HT-29 (cell line): ENCODE measurements around a stretch of chr9.

DNA sequence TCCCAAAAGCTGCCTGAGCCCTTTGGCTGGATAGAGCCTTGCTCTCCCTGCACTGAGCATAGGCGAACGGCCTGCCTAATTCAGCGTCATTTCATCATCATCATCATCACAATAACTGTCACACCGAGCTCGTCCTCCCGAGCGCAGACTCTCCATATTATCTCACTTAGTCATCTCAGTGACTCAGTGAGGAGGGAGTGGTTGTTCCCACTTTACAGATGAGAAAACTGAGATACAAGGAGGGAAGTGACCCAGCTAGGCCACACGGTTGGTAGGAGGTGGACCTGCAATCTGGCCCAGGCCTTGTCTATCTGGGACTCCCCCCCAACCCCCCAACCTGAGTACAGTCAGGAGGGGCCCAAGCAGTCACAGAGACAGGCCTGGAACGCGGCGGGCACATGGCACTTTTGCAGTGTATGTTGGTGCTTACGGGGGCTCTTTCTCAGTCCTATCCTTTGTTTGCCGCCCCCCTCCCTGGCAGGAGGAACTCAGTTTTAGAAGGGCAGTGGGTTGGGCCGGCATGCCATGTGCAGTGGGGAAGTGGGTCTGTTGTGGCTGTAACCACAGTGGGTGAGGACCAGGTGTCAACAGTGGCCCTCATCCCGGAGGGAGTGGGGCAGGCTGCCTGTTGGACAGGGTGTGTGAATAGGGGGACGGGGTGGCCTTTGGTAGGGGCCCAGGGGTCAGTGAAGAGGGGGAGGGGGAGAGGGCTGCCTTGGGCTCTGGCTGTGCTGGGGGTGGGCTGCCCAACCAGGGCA, 1.8 kb upstream of the RXRA start:
- RAMPAGE, long total RNA = no peak

DNA sequence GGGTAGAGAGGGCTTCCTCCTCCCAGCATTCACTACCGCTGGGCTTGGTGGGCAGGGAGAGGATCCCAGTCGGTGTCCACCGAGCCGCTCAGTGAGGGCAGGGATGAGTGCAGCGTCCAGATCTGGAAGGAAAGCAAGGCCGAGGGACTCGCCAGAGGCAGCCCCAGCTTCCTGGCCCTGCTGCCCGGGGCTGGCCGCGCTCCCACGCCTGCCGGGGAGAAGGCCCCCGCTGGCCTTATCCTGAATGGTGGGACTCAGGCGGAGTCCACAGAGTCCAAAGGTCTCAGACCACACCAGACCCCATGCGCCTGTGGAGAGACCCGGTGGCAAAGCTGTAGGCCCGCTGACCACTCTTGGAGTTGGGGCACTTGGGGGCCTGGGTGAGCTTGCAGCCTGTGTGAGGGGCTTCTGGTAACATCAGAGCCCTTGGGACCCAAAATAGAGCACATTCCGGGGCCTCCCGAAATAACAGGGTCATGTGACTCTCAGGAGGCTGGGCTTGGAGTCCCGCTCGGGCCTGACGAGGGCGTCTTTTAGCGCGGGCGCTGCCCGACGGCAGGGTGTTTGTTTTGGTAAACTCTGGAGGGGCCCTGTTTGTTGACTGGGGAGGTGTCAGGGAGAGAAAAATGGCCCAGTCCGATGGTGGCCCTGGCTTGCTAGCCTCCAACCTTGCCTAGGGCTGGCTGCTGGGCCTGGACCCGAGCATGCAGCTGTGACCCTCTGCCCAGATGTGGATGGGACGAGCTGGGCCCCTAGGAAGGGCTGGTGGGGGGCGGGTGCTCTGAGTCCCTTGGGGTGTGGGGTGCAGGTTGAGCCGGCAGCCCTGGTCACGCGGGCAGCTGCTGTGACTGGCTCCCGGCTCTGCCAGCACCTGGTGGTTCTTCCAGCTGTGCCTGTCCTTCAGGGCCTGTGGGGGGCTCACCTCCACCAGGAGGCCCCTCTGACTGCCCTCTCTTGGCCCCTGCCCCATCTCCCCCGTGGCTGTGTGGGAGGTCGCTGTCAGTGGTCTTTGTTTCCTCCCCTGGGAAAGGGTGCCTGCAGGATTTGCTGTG, 2.9 kb downstream of the RXRA start:
- RAMPAGE, long total RNA = no peak

DNA sequence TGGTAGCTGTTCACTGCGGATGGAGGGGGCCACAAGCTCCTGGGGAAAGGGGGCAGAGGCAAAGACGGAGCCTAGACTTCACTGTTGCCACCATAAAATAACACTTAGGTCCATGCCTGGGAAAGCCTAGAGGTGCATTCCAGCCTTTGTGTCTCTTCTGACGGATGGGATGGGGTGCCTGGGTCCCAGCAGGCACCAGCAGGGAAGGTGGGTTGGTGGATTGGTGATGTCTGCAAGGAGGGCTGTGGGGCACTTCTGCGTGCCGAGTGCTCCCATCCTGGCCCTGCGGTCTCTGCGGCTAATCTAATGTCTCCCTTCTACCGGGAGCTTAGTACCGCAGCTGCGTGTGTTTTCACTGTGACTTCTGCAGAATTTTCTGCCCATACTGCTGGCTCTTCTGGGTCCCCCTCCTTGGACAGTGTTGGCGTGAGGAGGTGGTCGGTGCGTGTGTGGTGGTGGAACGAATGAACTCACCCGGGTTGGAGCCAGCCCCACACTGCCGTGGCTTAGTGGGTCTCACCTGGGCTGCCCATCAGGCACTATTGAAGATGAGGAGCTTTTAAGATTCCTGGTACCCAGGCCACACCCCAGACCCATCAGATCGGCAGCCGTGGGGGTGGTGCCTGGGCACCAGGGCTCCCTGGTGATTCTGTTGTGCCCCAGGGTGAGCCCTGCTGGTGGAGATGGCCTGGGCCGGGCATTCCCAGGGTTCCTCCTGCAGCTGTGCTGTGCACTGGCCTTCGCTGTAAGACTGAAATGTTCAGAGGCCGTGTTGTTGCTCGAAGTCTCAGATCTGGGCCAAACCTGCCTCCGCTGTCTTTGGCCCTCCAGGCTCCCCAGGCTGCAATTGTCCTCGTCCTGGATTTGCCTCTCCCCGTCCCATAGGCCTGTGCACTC, 28.0 kb downstream of the RXRA start:
- RAMPAGE, long total RNA = no peak

DNA sequence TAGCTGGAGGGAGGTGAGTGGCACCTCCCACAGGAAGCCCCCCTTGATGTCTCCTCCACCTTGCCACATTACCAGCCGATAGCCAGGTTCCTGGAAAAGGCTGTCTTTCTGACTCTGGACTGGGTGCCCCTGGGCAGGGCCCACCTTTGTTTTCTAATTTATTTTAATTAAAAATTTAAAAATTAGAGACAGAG, 47.3 kb downstream of the RXRA start:
- RAMPAGE, long total RNA = no peak

DNA sequence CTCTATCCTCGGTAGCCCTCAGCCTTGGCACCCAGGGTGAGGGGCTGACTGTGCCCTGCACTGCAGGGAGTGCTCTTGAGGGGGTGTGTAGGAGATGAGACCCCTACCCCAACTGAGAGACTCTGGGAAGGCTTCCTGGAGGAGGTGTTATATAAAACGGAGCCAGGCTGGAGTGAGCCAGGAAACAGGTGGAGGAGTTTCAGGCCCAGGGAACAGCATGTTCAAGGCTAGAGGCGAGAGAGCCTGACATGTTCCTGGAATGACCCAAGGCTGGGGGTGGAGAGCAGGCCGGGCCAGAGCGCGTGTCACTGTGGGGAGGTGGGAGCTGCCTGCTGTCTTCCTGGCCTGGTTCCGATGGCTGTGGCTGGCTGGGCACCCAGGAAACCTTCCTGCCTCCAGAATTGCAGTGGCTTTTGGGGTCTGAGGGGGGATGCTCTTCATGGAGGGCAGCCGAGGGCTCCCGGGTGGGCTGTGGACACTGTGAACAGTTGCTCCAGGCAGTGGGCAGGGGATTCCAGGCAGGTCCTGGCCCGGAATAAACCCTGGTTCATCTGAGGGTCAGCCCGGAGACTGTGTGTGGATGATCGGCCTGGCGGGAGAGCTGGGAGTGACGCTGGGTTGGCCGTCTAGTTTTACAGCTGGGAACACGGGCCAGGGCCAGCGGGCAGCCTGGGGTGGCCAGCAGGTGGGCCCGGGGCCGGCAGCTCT, 48.9 kb downstream of the RXRA start:
- RAMPAGE, long total RNA = no peak

DNA sequence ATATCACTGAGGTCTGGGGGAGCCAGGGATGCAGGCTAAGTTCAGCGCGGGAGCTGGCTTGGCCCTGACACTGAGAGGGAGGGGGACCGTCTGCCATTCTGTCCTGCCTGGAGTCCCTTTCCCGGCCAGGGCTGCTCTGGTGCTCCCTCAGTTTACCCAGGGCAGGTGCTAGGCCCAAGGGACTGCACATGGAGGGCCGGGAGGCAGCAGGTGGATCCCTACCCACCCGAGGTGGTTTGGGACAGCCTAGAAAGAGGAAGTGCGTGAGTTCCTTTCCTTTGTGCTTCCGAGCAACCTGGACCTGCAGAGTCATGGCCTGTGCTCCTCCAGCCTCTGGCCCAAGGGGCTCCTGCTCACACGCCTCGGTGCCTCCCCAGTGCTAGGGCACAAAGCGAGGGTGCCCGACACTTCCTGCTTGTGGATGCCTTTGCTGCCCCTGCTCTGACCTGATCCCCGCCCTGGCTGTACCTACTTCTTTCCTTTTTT, 79.2 kb downstream of the RXRA start:
- RAMPAGE, long total RNA = no peak

DNA sequence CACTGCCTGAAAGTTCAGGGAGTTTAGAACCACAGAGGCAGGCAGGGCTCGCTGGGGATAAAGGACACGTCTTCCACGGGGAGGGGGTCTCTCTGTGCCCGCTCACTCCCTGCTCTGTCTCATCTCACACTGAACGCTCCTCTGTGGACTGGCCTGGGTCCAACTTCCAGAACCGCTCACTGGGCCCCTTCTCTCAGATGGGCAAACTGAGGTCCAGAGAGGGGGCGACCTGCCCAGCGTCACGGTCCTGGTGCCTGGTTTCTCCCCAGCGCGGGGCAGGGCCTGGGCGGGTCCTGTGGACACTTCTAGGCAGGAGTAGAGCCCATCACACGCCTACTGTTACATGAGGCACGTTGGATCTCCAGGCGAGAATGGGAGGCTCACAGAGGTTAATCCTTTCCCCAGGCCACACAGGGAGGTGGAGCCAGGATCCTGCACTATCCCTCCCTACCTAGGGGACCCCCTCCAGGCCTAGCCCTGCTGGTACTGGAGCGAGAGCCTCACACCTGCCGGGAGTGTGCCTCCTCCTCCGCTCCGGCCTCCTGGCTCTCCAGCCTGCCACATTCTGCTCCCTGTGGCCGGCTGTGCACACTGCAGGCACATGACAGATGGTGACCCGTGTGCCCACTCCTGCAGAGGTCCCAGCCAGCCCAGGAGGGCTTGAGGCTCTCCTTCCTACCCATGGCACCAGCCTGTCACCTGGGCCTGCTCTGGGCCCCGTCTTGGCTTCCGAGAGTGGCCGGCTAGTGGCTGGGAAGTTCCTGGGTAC, 93.3 kb downstream of the RXRA start:
- RAMPAGE, long total RNA = no peak

GRCh38 chr9:134434818-134435603, 108.8 kb downstream of the RXRA start:
- RAMPAGE, long total RNA = no peak

DNA sequence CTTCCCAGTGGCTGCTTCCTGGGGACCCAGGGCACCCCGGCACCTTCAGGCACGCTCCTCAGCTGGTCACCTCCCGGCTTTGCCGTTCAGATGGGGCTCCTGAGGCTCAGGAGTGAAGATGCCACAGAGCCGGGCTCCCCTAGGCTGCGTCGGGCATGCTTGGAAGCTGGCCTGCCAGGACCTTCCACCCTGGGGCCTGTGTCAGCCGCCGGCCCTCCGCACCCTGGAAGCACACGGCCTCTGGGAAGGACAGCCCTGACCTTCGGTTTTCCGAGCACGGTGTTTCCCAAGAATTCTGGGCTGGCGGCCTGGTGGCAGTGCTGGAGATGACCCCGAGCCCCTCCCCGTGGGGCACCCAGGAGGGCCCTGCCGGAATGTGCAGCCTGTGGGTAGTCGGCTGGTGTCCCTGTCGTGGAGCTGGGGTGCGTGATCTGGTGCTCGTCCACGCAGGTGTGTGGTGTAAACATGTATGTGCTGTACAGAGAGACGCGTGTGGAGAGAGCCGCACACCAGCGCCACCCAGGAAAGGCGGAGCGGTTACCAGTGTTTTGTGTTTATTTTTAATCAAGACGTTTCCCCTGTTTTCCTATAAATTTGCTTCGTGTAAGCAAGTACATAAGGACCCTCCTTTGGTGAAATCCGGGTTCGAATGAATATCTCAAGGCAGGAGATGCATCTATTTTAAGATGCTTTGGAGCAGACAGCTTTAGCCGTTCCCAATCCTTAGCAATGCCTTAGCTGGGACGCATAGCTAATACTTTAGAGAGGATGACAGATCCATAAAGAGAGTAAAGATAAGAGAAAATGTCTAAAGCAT, 113.2 kb downstream of the RXRA start:
- RAMPAGE, long total RNA = no peak

GRCh38 chr9:134462316-134462688, 136.0 kb downstream of the RXRA start:
- RAMPAGE, long total RNA = no peak

GRCh38 chr9:134744252-134744882, 102.8 kb downstream of the COL5A1 start:
- RAMPAGE, long total RNA = no peak

- RAMPAGE, long total RNA = no peak
Observed at GRCh38 chr9:134922337-134922877, 4.7 kb upstream of the FCN1 start.

DNA sequence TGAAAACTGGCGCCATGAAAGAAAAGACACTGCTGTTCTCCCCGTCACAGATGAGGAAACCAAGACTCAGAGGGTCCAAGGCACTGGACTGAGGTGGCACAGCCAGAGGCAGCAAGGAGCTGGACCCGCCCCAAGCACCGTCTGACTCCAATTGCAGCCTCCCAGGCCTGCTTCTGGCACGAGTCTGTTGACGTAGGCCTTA, 193.2 kb downstream of the OLFM1 start:
- RAMPAGE, long total RNA = no peak

DNA sequence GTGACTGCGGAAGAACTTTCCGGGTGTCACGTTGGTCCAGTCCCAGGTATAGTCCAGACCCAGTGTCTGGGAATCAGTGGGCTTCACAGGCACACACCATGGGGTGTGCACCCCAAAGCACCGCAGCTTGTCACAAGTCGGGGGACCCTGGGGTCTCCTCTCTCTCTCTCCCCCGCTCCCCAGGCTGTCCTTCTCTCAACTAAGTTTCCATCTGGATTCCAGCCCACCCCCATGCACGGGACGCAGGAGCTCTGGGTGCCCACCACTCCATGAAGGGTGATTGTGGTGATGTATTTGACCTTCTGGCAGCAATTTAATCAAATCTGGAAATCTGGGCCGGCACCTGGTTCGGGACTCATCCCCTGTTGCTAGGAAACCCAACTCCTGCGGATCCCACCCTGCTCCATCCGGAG, 106.0 kb upstream of the PPP1R26 start:
- RAMPAGE, long total RNA = no peak

GRCh38 chr9:135681619-135682145, 17.6 kb downstream of the SOHLH1 start:
- RAMPAGE, long total RNA = no peak

DNA sequence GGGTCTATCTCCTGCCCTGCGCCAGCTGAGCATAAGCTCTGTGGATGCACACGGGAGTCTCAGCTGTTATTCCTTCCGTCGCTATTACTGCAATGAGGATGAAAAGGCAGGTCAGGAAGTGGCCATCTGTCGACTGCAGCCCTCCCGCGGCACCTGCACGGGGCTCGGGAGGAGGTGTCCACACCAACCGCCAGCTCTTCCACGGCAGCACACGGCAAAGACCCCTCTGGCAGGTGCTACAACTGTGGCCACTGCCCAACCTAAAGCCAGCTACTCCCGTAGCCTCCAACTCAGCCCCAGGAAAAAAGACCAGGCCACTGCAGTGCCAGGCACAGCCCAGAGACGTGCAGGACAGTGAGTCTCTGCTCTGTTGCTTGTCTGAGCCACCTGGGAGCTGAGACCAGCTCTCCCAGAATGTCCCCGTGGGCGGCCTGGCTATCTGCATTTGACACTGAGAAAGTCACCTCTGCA, 19.1 kb downstream of the CAMSAP1 start:
- RAMPAGE, long total RNA = no peak

DNA sequence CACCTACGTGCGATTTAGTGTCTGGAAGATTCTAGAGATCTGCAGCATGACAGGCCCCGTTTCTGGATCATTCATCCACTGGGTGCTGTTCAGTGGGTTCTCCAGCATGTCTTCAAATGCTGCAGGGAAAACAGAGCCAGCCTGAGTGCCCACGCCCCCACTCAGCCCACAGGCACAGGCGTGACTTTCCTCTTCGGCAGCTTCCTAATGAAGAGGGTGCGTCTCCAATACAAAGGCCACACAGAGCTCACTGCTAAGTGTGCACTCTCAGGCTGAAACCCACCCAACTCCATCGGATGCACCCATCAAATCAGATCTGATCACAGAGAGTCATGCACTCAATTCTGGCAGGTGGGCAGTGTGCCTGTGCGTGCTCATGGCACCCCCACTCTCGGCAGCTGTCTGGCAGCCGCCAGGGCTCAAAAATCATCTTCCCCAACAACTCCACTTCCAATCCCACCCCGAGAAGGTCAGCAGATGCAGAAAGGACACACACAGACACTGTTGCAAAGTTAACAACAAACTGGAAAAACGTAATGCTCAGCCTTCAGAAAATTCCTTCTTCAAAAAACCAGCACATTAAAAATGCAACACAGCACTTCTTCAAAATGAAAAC, 26.2 kb upstream of the CAMSAP1 start:
- RAMPAGE, long total RNA = no peak

DNA sequence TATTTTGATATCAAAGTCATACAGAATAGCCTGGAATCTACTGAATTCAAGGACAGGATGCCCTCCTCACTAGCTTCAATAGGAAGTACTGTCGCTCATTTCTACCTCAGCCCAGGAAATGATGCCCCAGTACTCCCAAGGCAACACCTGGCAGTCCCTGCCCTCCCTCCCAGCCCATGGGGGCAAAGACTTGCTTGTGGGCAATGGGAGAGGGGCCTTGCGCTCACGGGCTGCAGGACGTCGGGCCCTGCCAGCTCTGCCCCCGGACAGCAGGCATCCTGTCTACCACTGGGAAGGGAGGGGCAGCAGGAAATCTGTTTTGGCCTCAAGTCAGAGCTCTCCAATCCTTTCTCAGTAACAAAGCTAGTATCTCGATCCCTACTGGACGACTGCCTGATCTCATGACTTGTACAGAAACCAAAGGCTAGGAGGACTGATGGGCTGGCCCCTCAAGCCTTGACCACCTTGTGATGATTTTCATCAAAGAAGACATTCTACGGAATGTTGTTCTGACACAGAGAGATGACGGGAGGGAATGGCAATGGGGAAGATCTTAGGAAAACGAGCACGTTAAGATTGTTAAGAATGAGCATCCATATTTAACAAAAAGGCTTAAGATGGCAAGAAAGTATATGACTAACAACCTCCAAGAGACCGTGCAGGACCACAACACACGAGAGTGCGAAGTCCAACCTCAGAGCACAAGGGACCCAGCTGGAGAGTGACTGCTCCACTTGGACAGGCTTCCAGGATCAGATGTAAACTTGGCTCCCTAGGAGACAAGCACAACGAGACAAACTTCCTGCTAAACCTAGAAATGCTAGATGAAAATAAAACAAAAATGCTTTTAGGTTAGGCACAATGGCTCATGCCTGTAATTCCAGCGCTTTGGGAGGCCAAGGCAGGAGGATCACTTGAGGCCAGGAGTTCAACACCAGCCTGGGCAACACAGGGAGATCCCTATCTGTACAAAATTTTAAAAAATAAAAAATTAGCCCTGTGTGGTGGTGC, 19.4 kb downstream of the UBAC1 start:
- RAMPAGE, long total RNA = no peak

DNA sequence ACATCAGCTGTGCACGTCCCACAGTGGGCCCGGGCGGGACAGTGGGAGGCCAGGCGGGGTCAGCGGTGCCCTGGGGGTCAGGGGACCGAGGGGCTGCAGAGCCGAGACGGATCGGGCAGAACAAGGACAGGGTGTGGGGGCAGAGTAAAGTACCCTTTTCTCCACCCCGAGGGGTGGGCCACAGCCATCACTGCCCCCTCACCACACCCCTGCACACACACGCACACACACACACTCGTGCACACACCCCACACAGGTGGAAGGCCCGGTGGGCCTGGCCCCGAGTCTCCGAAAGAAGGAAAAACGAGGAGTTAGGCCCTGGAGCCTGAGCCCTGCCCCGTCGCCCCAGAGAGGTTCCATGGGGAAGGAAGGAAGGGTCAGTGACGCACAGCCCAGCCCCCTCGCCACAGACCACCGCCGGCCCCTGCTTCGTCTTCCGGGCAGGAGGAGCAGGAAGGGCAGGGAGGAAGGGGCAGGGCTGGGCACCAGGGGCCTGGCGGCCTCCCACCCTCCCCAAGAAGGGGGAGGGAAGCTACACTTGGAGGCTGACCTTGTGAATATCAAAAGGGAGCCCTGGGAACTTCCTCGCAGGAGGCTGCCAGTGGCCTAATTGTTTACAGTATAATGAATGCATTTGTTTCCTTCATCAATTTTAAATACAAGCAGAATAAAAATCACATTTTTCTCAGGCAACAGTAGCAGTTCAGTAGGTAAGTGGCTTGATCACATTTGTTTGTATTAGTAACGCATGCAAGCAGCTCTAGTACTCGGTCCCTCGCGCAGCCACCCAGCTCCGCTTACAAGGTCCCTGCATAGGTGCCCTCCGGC, 49.8 kb upstream of the UBAC1 start:
- RAMPAGE, long total RNA = no peak

DNA sequence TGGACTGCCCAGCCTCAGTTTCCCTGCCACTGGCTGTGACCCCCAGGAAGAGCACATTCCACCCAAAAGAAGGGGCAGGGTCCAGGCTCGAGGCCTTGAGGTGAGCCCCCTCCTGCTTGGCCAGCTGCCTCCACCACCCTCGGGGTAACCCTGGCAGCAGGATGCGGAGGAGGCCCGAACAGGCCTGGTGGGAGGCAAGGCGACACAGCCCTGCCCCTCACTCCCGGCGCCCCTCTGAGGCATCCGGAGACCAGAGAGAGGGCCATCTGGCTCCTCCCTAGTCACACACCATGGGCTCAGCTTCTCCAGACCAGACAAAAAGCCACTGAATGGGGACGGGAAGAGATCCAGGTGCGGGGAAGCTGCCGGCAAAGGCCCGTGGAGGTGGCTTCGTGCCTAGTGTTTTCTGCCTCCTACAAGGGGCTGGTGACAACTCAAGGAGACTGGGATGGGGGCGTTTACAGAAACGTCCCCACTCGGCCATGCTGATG, 42.1 kb downstream of the NACC2 start:
- RAMPAGE, long total RNA = no peak